Lower leg skin (tissue), 2 donors: ENCODE results near the gene MAST2.

DNA sequence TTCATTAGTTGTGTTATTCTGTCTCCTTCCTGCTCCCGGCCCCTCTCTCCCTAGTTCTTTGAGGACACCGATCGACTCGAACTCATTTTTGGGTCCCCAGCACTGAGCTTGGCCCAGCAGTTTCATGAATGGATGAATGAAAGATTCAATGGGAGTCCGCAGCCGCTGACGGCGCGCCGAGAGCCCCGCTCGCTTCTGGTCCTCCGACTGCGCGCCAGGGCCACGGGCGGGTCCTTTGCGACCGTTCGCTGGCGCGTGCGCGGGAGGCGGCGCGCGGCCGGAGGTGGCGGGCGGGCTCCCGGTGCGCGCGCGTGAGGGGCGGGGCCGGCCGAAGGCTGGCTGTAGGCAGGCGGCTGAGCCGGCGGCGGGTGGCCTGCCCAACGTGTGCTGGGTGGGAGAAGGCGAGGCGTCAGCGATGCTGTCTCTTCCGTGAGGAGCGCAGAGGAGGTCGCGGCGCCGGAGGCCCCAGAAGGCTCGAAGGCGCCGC, at the start of gene MAST2:
Gene MAST2 (plus strand): TSS at position 342 of the 487 bp plus-strand sequence.
- PRO-cap, result bidirectional peak, plus-strand start at position 321 of the sequence, minus-strand start at position 209 of the sequence
- RAMPAGE, long total RNA, 2 experiments, result no peak in any of the 2 experiments

- PRO-cap, result no peak
- RAMPAGE, long total RNA, 2 experiments, result no peak in any of the 2 experiments
Observed at GRCh38 chr1:45914119-45914838, 110.9 kb downstream of the MAST2 start.

GRCh38 chr1:46036525-46037708, 95.5 kb downstream of the PIK3R3 start:
- PRO-cap, result no peak
- RAMPAGE, long total RNA, 2 experiments, result no peak in any of the 2 experiments

DNA sequence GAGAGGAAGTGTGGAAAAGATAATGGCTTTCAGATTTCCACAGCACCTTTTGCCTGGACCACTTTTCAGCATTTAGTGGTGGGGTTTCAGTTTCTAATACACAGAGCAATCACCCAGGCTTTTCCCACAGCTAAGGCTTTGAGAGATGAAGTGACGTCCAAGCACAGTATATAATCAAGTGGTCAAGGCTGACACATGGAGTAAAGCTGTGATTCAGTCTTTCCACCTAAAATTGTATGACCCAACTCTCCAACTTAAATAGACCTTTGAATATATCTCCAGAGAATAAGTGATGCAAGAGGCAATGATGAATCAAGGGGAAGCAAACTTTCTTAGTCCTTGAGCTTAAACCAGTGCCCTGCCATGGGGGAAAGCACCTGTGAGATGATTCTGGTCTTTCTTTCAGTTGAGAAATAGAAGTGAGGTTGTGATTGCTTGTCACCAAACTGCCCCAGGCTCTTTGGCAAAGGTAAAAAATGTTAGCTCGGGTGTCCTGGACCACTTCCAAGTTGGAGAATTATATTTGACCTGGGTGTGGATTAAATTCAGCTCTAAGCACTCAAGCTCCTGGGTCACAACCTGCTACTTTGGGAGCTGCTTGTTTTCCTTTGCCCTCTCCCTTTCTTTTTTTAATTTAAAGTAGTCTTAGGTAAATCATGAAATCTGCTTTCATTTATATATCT, 2.4 kb upstream of the PIK3R3 start:
- PRO-cap, result no peak
- RAMPAGE, long total RNA, 2 experiments, result no peak in any of the 2 experiments

DNA sequence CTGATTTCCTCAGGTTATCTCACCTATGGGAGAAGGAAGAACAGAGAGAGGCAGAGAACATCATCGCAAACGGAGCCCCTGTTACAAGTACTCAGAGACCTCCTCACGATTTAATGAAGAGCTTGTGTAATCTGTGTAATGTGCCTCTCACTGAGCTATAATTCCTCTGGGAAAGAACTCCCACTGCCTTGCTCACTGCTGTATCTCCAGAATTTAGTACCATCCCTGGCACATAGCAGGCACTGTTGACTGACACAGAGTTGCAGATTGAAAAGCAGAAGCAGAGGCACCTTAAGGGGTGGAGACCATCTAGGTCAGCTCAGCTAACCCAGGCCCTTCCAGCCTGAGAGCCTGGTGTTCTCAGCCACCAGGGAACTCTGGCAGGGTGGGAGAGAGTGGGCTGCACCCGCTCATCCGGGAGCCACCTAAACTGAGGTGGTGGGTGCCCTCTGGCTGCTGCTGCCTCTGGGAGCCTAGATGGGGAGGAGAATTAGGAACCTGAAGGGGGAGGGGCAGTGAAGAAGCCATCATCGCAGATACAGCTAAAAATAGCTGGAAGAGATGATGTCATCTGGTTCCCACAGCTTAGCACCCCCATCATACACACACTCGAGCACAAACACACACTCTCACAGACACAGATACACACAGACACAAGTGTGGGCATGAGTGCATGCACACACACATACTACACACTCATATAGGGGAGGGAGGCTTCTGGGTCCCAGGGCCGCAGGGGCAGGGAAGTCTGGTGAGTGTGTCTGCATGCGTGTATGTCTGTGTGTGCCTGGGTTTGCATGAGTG, 1.5 kb upstream of the TSPAN1 start:
- PRO-cap, result no peak
- RAMPAGE, long total RNA, 2 experiments, result no peak in any of the 2 experiments

GRCh38 chr1:46274587-46275984, 27.5 kb downstream of the RAD54L start:
- PRO-cap, result no peak
- RAMPAGE, long total RNA, 2 experiments, result no peak in any of the 2 experiments

- PRO-cap, result unidirectional peak, minus-strand start at chr1:46302803; bidirectional peak, plus-strand start at chr1:46303704, minus-strand start at chr1:46303277
- RAMPAGE, long total RNA, 2 experiments, result start-site peak on the minus strand in 2 of 2 experiments, at chr1:46303187-46303279 at its widest, 86 to 101 reads per replicate
Observed at GRCh38 chr1:46302687-46303449, 548 bp downstream of the LRRC41 start.

DNA sequence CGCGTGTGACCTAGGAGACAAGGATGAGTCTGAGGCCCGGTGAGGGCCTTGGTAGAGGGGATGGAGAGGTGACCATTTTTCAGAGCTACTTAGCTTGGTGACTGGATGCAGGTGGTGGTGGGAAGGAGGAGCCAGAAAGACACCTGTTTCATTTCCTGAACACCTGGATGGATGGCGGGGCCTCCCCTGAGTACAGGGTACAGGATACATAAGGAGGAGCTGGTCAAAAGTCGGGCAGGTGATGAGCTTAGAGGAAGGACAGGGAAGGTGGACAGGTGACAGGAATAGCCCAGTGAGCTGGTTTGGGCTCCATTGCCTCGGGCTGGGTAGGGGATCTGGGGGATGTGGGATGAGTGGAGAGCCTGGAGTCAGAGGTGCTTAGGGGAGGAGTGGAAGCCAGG, 6.3 kb downstream of the FAAH start:
- PRO-cap, result no peak
- RAMPAGE, long total RNA, 2 experiments, result no peak in any of the 2 experiments

- PRO-cap, result no peak
- RAMPAGE, long total RNA, 2 experiments, result no peak in any of the 2 experiments
Observed at GRCh38 chr1:46717600-46718105, 1.3 kb downstream of the EFCAB14 start.

DNA sequence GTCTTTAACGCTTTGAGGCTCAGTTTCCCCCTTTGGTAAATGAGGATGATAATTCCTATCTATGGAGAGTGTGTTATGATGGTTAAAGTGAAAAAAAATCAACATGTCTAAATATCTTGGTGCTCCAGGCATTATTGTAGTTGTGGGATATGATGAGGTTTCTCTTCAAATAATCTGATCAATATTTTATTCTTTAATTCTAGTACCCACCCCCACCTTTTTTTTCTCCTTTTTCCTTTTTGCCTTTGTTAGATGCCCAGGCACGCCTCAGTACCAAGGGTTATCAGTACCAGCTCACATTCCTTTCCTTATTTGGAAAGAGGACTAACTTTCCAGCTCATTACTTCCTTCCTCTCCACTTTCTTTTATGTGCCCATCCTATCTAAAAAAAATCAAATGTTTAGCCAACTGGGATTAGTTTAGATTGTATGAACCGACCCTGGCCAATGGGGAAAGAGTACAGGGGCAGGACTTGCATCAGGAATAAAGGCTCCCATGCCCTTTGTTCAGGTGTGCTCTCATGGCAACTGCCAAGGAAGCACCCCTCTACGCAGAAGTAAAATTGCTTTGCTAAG, 35.7 kb upstream of the EFCAB14 start:
- PRO-cap, result no peak
- RAMPAGE, long total RNA, 2 experiments, result no peak in any of the 2 experiments

DNA sequence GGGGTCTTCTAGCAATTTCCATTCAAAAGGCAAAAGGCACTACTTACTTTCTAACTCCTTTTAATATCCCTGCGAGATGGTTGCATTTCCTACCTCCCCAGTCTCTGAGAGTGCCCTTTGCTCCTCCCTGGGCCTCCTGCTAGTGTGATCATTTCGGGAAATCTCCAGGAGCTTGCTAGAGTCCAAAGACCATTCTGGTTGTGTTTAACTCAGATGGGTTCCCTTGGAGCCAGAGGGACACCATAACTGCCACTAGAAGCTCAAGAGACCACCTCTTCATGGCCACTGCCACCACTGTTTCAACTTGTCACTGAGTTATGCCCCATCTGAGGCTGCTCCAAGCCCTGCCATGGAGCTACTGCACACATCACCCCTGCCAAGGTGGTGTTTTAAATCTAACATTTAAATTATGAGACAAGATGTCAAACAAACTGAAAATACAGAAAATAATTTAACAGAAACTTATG, 34.4 kb upstream of the CYP4B1 start:
- PRO-cap, result no peak
- RAMPAGE, long total RNA, 2 experiments, result no peak in any of the 2 experiments

DNA sequence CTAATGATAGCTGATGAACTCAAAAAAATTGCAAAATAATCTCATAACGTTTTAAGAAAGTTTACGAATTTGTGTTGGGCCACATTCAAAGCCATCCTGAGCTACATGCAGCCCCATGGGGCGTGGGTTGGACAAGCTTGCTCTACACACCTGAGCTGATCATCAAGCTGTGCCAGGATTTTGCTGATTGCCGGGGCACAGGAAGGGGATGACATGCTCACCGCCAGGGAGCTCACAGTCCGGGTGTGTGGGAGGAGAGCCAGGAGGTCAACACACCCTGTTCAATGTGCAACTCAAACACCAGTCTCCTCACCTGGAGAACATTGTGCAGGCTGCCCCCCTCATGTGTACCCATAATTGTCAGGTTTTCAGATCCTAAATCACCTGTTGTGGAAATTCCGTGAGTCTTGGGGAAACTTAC, 1.0 kb downstream of the CYP4A11 start:
- PRO-cap, result no peak
- RAMPAGE, long total RNA, 2 experiments, result no peak in any of the 2 experiments

DNA sequence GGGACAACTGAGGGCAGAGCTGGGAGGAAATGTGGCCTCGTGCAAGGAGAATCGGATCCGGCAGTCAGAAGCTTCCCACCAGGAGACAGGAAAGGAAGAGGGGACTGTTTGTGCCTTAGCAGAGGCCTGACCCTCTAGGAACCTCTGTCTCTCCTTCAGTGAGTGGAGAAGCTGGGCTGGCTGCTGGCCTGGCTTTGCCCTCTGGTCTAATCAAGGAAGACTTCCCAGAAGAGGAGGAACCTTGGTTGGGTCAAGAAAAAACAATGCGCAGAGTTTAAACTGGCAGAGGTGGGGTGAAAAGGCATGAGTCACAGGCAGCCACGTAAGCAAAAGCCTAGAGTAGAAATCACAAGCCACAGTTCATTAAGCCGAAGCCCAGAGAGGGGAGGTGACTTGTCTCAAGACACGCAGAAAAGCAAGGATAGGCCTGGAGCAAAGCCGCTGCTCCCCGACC, 8.0 kb downstream of the PDZK1IP1 start:
- PRO-cap, result no peak
- RAMPAGE, long total RNA, 2 experiments, result no peak in any of the 2 experiments

- PRO-cap, result no peak
- RAMPAGE, long total RNA, 2 experiments, result no peak in any of the 2 experiments
Observed at GRCh38 chr1:47225365-47226127, 6.5 kb downstream of the TAL1 start.

- PRO-cap, result unidirectional peak, minus-strand start at chr1:47235526
- RAMPAGE, long total RNA, 2 experiments, result no peak in any of the 2 experiments
Observed at GRCh38 chr1:47234924-47235853, 3.2 kb upstream of the TAL1 start.

GRCh38 chr1:47324552-47325147, 8.9 kb upstream of the CMPK1 start:
- PRO-cap, result no peak
- RAMPAGE, long total RNA, 2 experiments, result no peak in any of the 2 experiments

DNA sequence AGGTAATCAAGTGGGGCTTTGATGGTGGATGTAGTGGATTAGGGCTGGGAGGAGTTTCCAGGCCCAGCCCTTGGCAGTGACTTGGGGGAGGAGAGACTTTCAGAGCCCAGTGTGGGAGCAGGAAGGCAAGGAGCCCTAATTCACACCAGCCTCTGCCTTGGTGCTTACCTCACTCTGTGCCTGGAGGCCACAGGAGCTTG, 44.2 kb downstream of the FOXD2 start:
- PRO-cap, result no peak
- RAMPAGE, long total RNA, 2 experiments, result no peak in any of the 2 experiments

DNA sequence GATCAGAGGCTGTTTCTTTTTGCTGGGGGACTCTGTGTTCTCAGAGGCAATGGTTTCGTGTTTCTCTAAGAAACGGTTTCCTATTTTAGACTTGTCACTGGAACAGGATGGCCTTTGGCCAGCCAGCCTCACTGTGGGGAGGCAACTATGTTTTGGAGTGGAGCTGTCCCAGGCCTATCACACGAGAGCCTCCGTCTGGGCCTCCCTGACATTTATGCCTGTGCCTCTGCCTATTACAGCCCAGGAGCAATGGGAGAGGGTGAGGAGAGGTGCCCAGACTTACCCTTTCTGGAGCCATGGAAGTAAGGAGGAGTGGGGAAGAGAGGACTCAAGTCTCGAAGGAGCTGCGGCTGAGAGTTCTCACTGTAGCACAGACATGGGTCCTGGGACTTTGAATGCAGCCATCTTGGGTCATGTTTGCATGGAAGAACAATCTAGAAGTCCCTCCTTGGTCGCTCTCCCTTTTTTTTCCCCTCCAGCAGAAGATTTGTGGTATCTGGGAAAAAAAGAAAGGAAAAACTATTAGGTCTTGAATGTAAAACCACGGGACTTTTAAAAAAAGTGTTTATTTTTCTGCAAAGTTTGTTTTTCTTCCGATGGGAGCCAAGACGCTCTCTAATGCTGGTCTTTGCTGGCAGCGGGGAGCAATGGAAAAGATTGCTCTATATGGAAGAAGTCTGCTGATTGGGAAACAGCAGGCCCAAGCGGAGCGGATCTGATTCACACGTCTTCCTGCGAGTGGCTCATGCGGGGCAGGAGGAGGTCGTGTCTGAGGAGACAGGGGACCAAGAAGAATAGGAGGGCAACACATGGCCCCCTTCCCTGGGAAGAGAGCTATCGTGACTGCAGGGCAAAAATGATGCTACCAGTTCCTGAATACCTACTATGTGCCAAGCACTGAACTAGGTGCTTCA, 219.2 kb downstream of the FOXD2 start:
- PRO-cap, result no peak
- RAMPAGE, long total RNA, 2 experiments, result no peak in any of the 2 experiments

DNA sequence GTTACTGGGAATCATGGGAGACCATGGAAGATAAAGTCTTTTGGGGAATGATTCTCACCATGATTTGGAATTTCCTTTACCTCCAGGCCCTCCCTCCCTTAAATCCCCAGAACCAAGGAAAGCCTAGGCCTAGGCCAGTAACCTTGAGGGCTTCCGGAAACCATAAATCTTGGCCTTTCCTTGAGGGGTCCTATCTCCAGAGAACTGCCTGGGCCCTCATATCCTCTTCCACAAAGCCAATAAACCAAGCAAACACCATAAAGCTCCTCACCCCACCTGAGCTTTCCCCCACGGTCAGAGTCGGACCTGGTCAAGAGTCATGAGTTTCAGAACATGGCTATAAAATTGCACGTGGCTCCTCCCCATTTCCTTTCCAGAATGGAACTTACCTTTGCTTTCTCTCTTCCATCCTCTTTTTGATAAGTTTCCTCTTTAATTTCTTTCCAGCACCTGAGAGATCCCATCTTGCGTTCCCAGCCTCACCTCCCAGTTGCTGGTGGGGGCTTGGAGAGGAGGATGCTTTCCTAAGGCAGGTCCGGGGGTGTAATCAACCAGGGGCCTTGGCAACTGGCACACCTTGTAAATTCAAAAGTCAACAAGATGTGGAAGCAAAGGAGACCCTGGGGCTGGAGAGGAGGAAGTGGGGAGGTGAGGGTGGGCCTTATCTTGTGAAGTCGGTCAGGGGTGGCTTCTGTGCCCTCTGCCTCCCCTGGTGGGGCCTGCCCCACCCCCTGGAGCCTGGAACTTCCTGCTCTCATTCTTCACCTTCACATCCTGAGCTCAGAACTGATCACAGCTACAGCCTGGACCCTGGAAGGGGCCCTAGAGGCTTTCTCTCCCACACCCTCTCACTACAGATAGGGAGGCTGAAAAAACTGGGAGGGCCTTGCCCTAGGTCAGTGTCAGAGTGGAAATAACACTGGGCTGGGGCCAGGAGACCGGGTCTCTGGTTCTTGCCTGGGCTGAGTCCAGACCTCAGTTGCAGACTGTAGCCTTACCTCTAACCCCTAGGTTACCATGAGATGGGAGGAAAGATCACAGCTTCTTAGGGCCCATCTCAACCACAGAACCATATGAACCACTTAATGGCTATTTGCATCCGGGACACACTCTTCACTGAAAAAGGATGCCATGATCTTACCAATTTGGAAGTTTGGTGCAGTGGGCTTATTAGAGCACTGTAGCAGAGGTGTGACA, 260.1 kb downstream of the FOXD2 start:
- PRO-cap, result no peak
- RAMPAGE, long total RNA, 2 experiments, result no peak in any of the 2 experiments

DNA sequence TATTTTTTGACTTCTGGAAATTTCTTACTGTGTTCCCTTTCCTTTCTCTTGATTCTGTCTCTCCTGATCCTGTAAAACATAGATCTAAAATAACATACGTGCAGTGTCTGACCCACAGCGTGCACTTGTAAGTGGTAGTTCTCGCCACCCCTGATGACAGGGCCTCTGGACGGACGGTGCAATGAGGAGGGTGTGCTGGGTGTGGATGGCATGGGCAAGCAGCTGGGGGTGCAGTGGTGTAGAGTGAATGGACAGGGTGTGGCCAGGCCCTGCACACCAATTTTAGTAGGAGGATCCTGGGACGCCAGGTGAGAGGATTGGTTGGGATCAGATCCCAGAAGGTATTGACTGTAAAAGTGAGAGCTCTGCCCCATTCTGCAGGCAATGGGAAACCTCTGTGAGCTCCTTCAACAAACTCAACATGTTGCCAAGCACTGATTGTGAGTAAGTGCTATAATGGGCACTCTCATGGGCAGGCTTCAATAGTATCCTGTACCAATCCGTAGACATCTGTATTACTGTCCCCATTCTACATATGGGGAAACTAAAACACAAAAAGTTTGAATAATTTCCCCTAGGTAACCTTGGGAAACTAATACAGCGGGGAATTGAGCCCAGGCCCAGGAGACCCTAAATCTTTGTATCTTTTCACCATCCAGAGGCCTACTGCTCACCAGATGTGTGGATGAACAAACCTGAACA, 264.4 kb downstream of the FOXD2 start:
- PRO-cap, result no peak
- RAMPAGE, long total RNA, 2 experiments, result no peak in any of the 2 experiments